ENCODE measurements around a stretch of chr22.

GRCh38 chr22:32539634-32540641, 65.3 kb downstream of the FBXO7 start:
- PRO-cap, 2 experiments: no peak in any of the 2 experiments

DNA sequence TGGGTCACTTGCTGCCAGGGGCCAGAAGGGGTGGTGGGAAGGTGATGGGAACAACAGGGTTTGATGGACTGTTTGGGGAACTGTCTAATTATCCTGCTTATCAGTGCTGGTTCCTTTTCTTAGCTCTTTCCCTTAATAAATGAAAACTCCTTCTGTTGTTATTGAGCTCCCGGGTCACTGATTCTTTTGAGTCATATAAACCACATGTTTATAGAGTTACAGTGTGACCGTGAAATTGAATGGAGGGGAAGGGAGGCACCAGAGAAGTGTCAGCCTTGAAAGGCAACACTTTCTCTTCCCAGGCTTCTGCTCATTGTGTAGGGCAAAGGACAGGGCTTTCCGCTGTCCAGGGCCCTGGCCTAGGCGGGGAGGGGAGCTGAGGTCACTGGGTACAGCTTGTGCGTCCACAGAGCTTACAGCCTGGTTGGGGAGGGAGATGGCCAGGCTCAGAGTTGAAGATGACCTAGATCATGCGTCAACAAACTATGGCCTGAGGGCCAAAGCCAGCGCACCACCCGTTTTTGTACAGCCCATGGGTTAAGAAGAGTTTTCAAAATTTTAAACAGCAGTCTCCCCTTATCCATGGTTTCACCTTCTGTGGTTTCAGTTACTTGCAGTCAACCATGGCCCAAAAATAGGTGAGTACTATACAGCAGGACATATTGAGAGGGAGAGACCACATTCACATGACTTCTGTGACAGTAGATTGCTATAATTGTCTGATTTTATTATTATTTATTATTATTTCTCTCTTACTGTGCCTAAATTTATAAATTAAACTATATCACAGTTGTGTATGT, 105.3 kb downstream of the FBXO7 start:
- PRO-cap, 2 experiments: no peak in any of the 2 experiments

DNA sequence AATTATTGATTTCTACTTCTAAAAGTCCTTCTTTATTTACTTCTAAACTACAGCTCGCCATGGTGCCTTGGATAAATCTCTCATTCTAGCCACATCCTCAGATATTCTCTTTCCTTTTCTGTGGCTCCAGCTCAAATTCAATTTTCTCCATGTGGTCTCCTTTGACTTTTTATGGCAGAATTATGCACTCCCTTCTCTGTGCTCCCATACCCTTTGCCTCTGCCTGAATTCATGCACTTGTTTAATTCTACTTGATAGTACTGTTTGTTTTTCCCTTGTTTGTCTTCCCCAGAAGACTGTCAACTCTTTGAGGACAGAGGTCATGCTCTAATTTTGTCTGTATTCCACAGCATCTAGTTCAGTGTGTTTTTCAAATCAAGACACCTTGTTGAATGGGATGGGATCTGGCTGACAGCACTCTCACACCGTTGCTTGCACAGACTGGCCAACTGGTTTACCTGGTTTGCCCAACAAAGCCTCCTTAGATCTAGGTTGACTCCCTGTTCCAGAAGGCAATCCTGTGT, 121.3 kb upstream of the TIMP3 start:
- PRO-cap, 2 experiments: no peak in any of the 2 experiments

DNA sequence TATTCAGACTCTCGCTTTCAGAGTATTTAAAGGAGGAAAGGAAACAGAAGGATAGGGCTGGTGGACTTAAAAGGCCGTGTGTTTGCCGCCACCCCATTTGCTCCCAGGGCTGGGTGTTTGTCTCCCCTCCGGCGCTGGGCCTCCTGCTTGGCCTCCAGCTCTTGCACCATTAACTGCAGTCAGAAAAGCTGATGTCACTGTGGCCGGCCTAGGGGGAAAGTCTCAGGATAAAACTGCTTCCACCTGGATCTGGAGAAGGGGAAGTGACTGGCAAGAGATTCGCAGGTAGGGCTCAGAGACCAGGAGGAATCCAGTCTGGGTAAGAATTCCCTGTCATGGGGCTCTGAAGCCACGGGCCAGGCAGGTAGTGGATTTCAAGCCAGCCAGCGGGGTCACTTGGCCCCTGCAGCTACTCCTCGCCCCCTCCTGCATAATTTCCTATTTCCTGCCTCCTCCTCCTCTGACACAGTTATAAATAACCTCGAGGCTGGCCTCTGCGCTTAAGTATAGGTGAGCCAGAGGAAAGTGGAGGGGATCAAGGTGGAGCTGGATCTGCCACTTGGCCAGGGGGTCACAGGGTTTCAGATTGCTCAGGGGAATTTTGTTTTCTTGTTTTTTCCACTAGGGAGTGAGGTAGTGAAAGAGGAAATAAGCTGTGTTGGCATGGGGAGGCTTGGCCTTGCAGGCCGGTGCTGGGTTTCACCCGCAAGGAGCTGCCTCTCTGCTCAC, 17.2 kb downstream of the TIMP3 start:
- PRO-cap, 2 experiments: no peak in any of the 2 experiments

GRCh38 chr22:32854096-32855047, 52.9 kb downstream of the TIMP3 start:
- PRO-cap, 2 experiments: no peak in any of the 2 experiments

GRCh38 chr22:32857889-32858456, 56.5 kb downstream of the TIMP3 start:
- PRO-cap, 2 experiments: no peak in any of the 2 experiments

- PRO-cap, 2 experiments: no peak in any of the 2 experiments
These were observed 274.3 kb upstream of the SYN3 start for GRCh38 chr22:33332362-33333026.

DNA sequence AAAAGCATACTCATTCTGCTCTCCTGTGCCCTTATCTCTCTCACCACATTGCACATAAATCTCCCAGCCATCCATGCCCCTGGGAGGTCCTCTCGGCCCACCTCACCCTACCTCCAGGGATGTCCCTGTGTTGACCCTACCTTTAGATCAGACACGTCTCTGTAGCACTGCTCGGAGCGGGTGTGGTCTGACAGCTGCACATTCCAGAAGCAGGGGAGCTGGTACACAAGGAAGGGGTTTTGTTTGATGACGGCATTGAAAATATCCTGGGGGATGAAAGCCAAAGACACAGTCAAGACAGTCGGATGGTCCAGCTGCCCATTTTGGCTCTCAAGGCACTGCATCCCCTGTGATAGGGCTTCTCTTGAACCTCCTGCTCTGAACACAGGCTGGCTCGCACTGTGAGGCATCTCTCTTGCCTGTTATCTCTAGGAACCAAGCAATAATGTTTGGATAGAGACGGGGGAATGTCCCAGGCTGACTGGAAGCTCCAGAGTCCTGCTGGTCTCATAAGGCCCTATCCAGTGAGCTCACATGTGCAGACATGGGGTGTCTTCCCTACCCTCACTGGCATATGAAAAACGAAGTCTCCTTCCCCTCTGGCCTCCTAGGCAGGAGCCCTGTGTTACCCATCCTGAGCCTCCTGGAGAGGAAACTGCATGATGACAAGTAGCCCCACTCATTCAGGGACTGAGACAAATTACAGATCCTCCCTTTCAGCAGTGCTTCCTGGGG, 323.8 kb upstream of the SYN3 start:
- PRO-cap, 2 experiments: no peak in any of the 2 experiments

GRCh38 chr22:33658814-33659008, 261.6 kb downstream of the LARGE1 start:
- PRO-cap, 2 experiments: no peak in any of the 2 experiments

- PRO-cap, 2 experiments: no peak in any of the 2 experiments
These were observed 176.8 kb downstream of the LARGE1 start for GRCh38 chr22:33743269-33744178.

- PRO-cap, 2 experiments: no peak in any of the 2 experiments
These were observed 50.4 kb downstream of the LARGE1 start for GRCh38 chr22:33869865-33870276.

- PRO-cap, 2 experiments: no peak in any of the 2 experiments
These were observed 46.4 kb downstream of the LARGE1 start for GRCh38 chr22:33873756-33874489.

DNA sequence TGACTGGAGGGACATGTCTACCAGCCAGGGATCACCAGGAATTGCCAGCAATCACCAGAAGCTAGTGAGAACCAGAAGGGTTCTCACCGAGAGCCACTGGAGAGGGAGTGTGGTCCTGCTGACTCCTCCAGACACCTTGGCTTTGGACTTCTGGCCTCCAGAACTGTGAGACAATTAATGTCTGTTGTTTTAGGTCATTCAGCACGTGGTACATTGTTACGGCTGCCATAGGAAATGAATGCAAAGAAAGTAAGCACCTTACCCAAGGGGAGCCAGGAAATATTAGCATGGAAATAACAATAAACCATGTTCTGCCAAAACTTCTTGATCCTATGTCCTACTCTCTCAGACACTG, 19.2 kb downstream of the LARGE1 start:
- PRO-cap, 2 experiments: no peak in any of the 2 experiments

- PRO-cap, 2 experiments: no peak in any of the 2 experiments
These were observed 9.8 kb downstream of the LARGE1 start for GRCh38 chr22:33910354-33910956.

GRCh38 chr22:35314583-35315459, 15.1 kb downstream of the TOM1 start:
- PRO-cap, 2 experiments: no peak in any of the 2 experiments

- PRO-cap, 2 experiments: no peak in any of the 2 experiments
These were observed 32.1 kb upstream of the HMOX1 start for GRCh38 chr22:35348477-35349451.

DNA sequence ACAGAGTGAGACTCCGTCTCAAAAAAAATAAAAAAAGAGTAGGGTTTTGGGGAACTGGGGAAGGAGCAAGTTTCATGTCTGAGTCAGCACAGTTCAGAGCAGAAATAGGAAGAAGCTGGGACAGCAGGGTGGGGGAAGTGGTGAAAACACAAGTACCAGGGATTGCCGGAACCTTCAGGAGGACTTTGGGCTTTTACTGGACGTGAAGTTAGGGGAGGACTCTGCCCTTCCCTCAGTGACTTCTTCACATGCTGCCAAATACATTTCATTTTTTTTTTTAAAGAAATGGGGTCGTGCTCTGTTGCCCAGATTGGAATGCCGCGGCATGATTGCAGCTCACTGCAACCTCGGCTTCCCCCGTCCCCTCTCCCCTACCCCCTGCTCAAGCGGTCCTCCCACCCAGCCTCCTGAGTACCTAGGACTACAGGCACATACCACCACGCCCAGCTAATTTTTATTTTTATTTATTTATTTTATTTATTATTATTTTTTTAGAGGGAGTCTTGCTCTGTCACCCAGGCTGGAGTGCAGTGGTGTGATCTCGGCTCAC, 24.3 kb upstream of the HMOX1 start:
- PRO-cap, 2 experiments: no peak in any of the 2 experiments

GRCh38 chr22:35660268-35660703, 12.0 kb downstream of the APOL6 start:
- PRO-cap, 2 experiments: no peak in any of the 2 experiments

- PRO-cap, 2 experiments: no peak in any of the 2 experiments
These were observed 143.4 kb downstream of the RBFOX2 start for GRCh38 chr22:35885196-35885655.

DNA sequence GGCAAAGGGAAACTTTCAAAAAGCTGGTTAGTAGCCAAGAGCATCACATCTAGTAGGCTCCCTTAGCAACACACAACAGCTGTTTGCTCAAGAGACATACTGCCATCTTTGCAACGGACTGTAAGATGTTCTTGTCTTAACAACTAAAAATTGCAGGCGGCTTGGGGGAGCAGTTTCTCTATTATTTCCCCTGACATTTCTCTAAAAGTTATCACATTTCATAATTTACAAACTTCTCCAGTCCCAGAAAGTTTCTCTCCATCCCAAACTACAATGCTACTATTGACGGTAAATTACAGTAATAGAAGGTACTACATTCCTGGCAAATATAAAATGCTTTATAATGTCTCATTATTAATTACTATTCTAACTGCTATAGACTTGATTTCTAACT, 134.8 kb downstream of the RBFOX2 start:
- PRO-cap, 2 experiments: no peak in any of the 2 experiments